ENCODE results near the gene UTP14C.

- PRO-cap, 2 experiments: no peak in any of the 2 experiments
Observed at GRCh38 chr13:50940425-50940684, 30.8 kb downstream of the RNASEH2B start.

DNA sequence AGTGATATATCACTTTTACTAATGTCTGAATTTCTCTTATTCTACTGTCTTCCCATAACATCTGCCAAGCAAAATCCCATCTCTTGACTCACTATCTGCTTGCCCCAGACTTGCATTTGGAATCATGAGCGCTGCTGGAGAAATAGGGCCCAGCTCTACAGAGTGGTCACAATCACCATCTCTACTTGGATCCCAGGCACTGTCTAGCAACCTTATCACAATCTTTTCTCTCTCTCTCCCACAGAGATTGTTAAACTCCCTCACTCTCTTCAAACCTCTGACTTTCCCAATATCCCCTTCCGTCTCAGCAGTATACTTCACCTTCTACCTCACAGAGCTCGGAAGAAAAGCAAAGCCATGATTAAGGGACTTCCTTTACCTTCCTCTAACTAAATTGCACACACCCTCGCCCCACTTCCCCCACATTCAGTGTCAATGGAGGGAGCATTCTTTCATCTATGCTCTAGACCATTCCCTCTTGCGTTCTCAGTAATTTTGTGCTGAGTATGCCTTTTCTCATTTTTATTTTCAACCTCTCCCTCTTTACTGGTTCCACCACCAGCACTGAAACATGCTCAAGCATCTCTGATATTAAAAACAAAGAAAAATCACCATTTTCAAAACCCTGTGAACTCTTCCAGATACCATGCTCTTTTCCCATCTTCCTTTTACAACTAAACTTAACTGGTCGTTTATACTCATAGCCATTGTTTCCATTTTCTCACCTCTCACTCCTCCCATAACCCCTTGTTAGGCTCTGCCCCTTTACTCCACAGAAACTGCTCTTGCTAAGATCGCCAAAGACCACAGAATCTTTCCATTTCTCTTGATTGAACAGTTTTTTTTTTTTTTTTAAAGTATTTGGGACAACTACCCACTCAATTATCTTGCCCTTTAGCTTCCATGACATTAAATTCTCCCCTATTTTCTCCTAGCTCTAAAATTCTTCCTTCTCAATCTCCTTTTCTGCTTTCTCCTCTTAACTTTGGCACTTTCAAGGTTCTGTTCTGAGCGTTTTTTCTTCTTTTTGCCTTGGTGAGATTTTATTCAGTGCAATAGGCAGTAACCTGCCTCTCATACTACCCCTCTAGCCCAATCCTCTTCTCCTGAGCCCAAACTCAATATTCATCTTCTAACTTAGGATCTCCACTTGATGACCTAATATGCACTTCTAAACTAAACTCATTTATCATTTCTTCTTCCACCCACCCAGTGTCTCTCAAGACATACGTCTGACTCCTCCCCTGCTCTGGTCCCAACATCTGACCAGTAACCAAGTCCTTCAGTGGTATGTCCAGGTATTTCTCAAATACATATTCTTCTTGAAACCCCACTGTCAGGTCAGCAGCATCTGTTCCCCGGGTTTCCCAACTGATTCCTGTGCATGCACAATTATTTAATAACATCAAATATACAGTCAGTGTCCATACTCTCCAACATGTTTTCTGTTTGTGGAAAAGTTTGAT is 32.5 kb downstream of the SERPINE3 start:
- PRO-cap, 2 experiments: no peak in any of the 2 experiments

DNA sequence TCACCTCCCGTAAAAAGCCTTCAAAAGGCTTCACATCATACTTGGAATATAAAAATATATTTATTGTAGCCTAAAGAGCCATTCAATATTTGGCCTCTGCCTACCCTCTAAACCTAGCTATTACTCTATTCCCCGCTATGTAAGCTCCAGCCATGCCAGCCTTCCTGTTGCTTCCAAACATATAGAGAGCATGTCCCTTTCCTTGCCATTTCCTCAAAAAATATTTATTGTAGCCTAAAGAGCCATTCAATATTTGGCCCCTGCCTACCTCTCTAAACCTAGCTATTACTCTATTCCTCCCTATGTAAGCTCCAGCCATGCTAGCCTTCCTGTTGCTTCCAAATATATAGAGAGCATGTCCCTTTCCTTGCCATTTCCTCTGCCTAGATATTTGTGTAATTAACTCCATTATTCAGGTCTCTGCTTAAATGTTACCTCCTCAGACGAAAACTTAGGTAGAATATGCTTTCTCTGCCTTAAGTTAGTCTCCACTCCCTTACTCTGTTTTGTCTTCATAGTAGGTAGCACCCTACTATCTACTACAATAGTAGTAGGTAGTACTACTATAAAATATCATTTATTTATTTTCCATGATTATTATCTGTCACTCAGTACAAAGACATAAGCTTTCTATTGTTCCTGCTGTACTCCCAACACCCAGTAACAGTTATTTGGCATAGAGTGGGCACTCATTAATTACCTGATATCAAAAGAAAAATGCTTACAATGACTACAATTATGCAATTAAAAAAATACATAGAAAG is 52.9 kb downstream of the SERPINE3 start:
- PRO-cap, 2 experiments: no peak in any of the 2 experiments

GRCh38 chr13:51444683-51445376 is 8.0 kb downstream of the INTS6 start:
- PRO-cap, 2 experiments: no peak in any of the 2 experiments

- PRO-cap, 2 experiments: peak in 2 of 2 experiments; most common plus-strand start chr13:51453318 (in 1); most common minus-strand start chr13:51453627 (in 1)
Observed at GRCh38 chr13:51453146-51453952, 513 bp upstream of the INTS6 start.

DNA sequence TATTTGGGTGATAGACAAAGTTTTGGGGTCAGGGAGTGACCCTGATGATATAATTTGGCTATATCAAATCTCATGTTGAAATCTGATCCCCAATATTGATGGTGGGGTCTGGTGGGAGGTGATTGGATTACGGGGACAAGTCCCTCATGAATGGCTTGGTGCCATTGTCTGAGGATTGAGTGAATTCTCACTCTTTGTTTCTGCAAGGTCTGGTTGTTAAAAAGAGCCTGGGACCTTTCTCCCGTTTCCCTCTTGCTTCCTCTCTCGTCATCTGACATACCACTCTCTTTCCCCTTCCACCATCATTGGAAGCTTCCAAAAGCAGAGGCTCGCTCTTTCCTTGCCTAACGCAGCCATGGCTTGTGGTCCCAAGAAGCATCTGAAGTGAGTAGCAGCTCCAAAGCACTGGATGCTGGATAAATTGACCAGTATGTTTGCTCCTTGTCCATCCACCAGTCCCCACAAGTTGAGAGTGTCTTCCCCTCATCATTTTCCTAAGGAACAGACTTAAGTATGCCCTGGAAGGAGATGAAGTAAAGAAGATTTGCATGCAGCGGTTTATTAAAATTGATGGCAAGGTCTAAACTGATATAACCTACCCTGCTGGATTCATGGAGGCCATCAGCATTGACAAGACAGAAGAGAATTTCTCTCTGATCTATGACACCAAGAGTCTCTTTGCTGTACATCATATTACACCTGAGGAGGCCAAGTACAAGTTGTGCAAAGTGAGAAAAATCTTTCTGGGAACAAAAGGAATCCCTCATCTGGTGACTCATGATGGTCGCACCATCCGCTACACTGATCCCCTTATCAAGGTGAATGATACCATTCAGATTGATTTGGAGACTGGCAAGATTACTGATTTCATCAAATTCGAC is 7.6 kb upstream of the INTS6 start:
- PRO-cap, 2 experiments: no peak in any of the 2 experiments

DNA sequence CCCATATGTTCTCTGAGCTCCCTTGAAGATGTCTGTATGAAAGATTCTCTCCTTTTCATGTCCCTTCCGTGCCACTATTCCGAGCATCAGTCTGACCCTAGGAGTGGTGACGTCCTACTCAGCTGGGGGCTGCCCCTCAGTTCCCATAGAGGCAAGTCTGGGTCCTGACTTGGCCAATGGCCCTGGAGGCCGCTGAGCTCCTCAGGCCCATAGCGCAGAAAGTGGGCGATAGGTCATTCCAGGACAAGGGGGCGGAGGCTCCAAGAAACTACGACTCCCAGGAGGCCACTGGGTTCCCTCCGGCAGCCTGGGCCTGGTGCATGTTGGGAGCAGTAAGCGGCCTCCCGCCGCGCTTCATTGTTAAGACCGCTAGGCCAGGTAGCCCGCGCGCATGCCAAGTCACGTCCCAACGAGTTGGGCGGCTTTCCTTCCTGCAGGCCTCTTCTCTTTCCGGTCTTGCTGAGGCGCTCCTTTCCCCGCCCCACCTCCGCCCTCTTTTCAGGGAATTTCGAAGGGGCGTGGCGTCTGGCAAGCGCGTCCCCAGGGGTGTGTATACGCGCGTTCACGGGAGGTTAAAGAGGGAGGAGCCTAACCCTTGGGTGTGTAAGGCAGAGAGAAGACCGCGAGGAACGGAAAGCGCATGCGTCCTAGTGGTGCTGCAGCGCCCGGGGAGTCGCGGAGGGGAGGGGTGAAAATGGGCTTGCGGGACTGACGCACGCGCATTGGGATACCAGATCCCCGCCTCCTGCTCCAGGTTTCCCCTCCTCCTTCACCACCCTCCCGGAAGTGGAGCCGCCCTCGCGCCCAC is 474 bp upstream of the WDFY2 start:
- PRO-cap, 2 experiments: peak in 2 of 2 experiments; most common plus-strand start position 363 of the sequence (in 1); most common minus-strand start position 445 of the sequence (in 2)

DNA sequence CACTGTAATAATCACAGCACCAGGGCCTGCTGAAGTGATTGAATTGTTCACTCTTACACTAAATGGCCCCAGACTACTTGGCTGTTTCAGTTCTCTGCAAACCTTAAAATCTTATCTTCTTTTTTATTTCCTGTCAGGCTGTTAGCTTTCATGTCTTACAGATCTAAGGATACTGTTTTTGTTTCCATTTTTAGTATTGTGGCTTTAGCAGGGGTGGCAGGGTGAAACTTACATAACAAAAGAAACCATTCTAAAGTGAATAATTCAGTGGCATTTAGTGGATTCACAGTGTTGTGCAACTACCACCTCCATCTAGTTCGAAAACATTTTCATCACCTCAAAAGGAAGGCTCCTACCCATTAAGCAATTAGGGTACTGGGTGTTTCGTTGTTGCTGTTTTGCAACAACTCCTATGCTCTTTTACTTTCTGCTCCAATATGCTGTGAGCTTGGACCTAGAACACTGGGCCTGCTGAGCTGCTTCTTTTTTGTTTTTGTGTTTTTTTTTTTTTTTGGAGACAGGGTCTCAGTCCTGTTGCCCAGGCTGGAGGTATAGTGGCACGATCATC is 19.8 kb downstream of the TMEM272 start:
- PRO-cap, 2 experiments: no peak in any of the 2 experiments

GRCh38 chr13:51832215-51832771 is 12.7 kb downstream of the TMEM272 start:
- PRO-cap, 2 experiments: no peak in any of the 2 experiments

GRCh38 chr13:51978869-51979481 is 32.3 kb downstream of the ATP7B start:
- PRO-cap, 2 experiments: peak in 1 of 2 experiments; most common plus-strand start chr13:51979243 (in 1); most common minus-strand start chr13:51979015 (in 1)

DNA sequence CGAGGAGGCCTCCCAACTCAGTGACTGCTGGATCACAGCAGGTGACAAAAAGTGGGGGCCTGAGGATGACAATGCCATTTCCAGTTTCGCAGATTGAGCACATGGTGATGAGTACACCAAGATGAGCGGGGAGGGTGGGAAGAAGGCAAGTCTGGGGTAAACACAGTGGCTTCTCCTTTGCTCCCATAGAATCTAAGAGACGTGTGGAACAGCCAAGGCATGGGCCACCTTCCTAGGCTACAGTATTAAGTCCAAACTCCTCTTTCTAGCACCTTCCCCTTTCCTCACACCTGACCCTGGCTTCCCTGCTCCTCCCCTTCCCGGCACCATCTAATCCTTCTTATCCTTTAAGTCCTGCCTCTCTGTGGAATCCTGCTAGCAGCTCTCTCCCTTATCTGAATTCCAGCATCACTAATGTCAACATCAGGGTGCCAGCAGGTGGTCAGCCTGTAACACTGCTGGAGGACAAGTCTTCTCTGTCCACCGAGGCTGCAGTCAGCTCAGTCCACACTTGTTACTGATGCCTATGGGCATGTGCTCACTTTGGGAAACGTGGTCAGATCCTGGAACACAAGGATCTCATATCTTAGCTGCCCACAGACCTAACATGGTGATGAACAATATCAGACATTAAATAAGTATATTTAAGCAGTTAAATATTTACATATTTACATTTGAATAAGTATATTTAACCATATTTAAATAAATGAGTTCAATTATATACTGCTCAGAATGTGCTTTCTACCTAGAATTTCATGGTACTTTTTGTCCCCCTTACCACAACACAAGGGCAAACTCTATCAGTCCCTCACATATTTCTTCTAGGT is 13.3 kb downstream of the ATP7B start:
- PRO-cap, 2 experiments: no peak in any of the 2 experiments

DNA sequence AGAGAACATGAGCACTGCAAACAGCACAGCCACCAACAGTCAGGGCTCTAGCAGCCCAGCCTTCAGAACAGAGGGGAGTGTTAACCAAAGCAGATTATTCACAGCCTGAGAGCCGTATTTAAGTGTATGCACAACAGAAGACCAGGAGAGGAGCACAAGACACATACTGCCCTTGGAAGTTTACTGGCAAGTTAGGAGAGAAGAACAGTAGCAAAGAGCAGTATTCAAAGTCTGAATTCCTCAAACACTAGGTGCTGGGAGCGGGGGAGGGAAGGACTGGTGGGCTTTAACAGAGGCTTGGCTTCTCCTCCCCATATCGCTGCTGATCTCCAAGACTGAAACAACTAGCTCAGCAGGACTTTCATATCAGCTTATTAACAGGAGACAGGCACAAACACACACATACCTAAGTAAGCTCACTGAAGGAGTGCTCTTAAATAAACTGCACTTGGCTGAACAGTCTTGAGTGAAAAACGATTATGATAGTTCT is 12.2 kb downstream of the ATP7B start:
- PRO-cap, 2 experiments: no peak in any of the 2 experiments

- PRO-cap, 2 experiments: no peak in any of the 2 experiments
Observed at GRCh38 chr13:52024408-52025011, at the start of gene UTP14C. TSS of gene UTP14C (plus strand) at chr13:52024691.

GRCh38 chr13:52144637-52145286 is 14.6 kb downstream of the NEK3 start:
- PRO-cap, 2 experiments: no peak in any of the 2 experiments

GRCh38 chr13:52428199-52428968 is 22.1 kb downstream of the VPS36 start:
- PRO-cap, 2 experiments: no peak in any of the 2 experiments

- PRO-cap, 2 experiments: no peak in any of the 2 experiments
Observed at GRCh38 chr13:52447844-52448252, 2.6 kb downstream of the VPS36 start.

DNA sequence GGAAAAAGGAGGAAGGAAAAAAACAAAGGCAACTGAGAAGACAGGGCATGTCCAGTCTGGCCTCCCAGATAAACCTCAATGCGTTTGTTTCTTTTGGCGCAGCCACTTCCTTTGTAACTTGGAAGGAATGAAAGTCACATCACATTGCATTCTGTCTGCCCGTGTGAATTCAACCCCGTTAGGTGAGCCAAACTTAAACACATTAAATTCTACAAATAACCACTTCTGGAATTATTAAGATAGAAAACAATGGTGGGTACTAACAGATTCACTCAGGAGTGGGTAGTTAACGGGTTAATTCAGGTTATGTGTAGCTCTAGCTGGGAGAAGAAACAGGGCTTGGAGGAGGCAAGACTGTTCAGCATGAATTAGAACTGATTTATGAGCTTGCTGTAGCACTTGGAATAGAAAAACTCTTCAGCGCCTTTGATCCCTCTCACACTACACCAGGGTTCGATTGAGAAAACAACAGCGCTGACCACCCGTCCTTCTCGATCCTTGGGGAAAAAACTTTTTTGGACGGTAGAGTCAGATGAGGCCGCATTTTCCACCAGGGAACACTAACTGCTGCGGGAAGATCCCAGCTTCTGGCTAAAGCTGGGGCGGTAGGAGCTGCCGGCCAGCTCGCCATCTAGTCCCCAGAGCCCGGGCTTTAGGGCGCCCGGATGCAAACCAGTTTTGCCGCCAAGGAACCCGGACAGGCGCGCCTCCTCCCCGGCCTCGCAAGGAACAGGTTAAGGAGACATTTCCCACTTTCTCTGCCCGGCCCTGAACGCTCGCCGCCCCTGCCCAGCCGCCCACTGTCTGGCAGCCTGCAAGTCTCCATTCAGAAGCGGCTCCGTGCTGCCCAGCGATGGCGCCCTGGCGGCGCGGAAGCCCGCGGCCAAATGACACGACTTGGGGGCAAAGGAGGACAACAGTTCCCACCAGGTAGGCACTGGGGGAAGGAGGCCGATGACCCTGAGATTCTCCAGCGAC is 42.7 kb upstream of the HNRNPA1L2 start:
- PRO-cap, 2 experiments: no peak in any of the 2 experiments

DNA sequence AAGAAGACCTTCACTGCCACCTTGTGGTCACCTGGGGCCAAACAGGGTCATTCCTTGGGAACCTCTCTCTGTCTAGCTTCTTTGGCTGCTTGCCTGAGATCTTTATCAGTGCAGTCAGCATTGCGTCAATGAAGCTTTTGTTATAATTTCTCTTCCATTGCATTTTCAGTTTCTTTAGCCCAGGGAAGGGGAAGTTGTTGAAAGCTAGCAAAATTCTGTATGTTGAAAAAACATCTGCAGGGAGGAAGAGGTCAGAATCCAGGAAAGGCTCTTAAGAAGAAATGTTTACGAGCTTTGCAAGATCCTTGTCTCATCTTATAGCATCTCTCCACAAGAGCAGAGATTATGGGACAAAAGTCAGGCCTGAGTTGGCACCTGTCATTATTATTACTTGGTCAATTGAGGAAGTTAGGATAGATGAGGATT is 39.0 kb downstream of the PCDH8 start:
- PRO-cap, 2 experiments: no peak in any of the 2 experiments

DNA sequence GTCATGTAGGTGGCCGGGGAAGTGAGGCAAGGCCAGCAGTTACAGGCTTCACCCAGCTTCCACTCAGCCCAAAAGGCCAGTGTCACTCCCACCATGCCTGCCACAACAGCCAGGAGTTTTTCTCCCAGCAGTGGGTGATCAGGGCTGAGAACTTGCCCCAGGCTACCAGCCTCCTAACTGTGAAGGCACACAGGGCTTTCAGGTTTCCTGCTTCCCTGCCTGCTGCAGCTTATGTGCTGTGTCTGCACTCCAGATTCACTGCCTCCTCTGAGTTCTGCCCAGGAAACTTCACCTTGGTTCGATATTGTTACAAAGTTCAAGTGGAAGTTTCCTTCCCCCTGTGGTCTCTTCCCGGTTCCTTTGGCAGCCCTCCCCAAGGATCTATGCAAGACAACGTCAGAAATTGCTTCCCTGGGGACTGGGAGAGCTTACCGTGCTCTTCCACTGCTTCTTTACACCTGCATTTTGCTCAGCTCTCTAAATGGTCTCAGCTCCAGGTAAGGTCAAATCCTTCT is 1730.2 kb upstream of the PRR20A start:
- PRO-cap, 2 experiments: no peak in any of the 2 experiments

DNA sequence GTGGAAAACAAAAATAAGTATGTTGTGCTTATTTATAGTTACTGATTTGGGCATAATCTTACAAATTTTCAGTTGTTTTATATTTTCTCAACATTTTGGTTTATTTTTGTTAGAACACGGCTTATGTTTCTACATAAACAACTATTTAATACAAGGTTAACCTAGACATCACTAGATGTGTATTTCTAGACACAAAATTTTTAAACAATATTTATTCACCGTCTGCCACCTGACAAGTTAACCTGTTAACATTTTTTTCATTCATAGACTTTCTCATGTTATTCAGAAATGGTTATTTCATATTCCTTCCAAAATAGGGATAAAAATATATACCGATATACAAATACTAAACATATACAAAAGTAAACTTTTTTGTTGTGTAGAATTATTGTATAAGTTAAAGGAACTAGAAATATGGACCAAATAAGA is 68.8 kb upstream of the PRR20A start:
- PRO-cap, 2 experiments: no peak in any of the 2 experiments